ENCODE data around the genes HOXA10 and HIBADH.

DNA sequence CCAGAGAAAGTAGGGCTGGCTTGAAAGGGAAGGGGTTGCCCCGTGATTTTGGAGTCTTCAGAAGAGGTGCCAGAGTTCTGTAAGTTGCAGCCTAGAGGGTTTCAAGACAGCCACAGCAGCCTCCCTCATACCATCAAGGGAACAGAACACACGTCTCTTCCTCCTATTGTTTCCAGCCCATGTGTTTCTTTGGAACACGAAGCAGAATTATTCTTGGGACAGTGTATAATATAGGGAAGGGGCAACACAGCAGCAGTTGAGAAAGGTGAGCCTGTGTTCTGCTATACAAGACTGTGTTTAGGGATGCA is 5.2 kb downstream of the HOXA4 start:
- PRO-cap = no peak

DNA sequence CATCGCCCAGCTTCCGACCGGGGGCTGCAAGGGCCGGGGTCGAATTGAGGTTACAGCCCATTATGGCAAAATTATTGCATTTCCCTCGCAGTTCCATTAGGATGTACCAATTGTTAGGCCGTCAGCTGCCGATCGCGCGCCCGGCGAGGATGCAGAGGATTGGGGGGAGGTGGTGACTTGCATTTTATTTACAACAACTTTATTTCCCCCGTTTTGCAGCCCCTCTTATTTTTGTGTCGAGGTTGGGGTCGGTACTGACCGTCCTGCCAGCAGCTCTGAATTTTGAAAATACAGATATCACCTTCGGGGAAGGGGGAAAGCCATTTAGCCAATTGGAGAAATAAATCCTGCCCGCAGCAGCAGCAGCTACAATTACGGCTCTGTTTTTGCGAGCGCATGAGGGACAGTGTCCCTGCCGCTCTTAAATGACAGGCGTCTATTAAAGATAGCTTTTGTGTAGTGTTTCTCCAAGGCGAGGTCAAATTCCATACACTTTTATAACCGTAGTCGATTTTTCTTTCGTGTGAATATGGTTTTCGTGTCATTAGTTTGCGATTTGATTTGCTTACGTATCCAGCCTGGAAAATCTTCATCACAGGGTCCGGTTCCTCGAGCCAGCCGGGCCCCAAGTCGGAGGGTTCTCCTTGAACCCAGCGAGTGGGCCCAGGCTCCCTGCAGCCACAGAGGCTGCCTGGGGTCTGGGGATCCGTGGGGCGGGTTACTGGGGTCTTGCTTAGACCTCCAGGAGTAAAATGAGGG is 636 bp upstream of the HOXA5 start:
- PRO-cap = unidirectional peak, minus-strand start at position 427 of the sequence

- PRO-cap = bidirectional peak, plus-strand start at chr7:27174494, minus-strand start at chr7:27174281
Measured at GRCh38 chr7:27174007-27174547, at the start of gene HOXA10. TSS of gene HOXA10 (minus strand) at chr7:27174320.

DNA sequence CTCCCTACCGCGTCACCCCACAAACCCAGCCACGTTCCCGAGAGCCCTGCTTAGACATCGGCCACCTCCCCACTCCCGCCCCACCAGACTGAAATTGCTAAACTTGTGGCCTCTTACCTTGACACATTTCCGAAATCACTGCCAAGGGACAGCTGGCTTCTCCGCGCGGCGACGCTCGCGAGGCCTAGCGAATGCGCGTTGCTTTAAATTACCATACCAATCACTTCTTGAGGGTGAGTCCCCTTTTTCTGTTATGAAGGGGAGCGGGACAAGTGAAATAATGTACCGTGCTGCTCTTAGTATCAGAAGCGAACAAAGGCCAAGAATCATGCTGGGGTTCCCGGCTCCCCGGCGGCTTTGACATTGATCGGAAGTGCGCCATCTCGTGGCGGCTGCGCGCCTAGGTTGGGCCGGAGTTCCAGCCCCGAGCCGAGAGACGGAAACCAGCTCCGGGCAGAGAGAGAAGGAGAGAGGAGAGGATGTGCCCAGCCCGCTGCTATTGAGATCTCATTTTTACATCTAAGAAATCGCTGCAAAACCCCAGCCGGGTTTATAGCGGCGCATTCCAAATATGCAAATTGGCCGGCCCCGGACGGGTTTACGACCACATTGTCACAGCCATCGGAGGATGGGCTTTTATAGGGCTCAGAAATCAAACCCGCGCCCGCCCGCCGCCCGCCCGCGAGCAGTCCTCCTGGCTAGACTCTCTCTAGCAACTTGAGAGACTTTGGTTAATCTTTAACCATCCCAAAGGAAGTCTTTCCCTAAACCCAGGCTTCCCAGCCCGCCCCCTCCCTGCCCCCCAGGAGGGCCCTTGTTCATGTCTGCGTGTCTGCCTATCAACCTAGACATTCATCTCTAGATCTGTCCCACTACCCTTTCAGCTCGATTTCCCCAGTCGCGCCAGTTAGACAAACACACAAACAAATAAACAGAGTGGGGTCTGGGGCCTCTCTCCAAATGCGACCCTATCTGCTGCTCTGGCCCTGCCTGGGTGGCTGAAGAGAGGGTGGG is 5.2 kb downstream of the HOXA11 start:
- PRO-cap = bidirectional peak, plus-strand start at position 851 of the sequence, minus-strand start at position 711 of the sequence

DNA sequence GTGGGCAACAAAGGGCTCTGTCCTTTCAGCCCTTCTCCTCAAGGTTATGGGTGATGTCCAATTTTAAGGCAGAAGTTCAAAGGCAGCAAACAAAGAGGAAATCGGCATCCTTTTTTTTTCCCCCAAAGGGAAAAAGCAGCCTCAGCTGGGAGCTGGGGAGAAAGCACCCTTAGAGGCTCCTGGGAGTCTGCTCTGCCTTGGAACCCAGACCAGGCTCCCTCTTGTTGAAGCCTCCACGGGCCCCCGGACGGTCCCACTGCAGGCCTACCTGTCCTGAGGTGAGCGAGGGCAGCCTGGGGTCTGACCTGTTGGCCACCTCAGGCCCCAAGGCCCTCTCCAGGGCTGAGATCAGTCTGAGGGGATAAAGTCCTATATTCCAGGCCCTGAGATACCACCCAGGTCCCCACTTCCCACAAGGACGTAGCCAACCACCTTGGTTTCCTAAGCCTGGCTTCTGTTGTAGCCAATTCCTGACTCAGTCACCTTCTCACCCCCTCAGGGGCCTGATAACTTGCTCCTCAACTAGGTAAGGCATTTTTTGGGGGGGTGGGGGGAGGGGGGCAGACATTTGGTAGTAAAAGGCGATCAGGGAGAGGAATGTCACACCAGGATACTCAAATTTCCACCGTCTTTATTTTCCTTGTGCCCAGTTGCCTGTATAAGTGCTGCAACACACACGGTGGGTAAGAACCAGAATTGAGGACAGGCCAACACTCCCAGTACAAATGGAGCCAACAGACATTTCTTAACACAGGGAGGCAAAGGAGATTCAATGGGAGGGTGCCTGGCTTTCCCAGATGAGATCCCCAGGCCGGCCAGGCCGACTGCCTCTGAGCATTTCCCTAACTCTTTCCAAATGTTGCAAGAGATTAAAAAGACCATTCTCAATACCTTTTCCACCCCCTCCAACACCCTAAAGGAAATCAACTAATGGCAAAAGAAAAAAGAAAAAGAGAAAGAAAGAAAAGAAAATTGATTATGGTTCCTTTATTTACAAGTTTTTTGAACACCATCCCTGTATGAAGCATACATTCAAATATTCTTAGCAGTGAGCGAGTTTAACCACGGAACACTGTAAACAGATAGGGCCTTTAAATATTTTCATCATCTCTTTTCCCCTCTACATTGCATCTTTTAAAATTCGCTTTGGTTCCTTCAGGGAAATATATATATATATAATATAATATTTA is 4.1 kb downstream of the HOXA11 start:
- PRO-cap = no peak

DNA sequence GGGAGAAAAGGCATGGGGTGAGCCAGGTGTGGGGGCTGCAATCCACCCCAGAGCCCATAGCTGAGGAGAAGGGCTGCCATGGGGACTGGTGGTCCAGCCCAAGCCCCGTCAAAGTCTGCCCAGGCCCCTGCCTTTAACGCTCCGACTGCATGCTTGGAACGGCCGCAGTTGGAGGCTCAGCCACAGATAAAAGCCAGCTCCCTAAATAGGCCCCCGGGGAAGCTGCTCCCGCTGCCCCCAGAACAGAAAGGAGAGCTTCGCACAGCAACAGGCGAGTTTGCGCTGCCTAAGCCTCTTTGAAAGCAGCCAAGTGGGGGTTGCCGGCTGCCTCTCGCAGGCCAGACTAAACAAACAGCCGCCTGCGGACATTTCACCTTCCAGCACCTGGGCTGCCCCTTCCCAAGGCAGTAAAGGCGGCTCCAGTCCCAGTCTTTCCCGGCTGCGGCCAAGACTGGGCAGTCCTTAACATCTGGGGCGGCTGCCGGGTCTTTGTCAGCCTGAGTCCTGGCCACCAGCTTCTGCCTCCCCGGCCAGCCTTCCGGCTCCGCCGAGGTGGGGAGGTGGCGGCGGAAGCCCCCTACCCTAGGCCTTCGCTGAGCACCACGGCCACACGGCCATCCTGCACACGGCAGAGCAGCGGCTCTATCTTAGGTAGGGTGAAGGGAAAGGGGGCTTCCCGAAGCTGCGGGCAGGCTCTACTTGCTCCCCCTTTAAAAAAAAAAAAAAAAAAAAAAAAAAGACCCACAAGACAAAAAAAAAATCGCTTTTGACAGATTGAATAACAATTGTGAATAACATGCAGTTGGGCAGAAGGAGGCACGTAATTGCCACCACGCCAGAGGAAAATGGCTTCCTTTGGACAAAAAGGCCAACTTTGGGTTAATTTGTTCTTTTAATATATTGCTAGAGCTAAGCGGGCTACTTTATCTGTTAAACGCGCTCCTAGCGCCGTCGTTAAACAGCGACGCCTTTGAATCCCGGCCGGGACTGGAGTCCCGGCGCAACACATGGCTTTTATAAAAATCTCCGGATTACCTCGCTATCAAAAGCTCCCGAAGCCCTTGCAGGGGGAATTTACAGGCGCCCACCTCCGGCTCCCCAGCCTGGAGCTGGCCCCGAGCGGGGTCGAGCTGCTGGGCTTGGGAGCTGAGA is 1.6 kb downstream of the HOXA11 start:
- PRO-cap = unidirectional peak, minus-strand start at position 989 of the sequence

DNA sequence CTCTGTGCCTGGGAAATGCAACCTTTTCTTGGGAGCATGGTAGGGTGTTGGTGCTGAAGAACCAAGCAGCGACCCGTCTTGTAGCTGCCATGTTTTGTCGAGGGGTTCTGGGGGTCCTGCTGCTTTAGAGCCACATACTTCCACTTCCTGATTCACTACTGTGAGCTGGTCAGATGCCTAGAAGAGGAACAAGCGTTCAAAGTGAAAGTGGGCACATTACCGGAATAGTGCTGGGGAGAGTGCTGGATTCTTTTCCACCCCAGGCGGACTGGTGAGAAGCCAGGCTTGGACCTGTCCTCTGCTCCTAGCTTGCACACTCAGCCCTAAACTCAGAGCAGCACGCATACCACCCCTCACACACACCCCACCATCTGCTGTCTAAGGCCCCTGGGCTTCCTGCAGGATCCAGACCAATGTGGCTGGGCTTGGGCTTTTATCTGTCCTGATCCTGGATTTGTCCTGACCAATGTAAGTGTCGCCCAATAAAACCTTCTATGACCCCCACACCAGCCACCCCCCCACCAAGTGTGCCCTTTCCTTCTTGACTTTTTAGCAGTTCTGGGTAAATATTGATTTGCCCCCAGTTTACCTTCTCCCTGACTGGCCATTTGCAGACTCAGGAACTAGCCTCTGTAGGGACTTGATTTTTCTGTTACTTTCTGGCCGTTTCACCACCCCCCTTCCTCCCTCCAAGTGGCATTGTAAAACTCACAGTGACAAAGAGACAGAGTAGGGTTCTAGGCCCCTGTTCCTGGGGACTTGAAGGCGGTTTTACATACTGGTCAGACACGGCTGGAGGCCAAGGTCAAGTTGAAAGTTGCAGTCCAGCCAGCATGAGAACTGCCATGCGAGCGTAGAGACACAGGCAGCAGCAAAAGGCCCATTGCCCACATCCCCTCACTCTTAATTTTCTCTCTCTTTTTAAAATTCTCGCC is 1.7 kb upstream of the HOXA13 start:
- PRO-cap = no peak

DNA sequence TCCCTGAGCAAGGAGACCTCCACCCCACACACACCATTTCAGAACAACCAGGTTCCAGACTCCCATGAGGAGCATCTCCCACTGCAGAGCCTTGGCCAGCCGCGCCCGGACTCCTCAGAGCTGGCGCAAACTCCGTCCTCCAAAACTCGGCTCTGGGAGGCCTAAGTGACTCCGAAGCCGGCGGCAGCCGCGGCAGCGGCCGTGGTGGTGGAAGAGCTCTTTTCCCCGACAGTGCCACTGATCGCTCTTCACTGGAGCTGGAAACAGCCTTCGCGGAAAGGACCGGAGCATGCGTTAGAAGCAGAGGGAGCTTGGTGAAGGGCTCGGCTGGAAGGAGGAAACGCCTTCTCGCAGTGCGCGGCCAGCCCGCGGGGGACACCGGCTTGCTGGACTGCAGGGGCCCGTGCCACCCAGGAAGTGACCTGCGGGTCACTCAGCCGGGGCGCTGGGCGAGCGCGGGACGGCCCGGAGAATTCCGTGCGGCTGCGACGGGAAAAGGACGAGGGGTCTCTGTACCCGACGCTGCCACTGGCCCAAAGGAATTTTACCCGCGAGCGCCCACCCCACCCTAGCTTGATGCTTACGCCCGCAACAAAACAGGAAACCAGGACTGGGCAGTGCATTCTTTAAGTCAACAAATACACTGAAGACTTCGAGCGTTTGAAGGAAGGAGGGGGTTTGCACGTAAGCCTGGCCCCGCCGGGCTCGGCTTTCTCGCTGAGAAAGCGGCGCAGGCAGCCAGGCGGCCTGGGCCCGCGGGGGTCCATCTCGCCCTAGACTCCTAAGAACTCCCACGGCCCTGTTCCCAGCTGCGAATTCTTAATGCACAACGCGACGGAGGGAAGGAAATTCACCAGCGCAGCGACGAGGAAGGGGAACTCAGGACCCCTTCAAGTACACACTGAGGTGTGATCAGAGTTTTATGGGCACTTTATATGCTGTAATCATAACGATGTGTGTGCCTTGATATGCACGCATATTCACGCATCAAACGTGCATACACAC is 5.2 kb upstream of the HOXA13 start:
- PRO-cap = no peak

DNA sequence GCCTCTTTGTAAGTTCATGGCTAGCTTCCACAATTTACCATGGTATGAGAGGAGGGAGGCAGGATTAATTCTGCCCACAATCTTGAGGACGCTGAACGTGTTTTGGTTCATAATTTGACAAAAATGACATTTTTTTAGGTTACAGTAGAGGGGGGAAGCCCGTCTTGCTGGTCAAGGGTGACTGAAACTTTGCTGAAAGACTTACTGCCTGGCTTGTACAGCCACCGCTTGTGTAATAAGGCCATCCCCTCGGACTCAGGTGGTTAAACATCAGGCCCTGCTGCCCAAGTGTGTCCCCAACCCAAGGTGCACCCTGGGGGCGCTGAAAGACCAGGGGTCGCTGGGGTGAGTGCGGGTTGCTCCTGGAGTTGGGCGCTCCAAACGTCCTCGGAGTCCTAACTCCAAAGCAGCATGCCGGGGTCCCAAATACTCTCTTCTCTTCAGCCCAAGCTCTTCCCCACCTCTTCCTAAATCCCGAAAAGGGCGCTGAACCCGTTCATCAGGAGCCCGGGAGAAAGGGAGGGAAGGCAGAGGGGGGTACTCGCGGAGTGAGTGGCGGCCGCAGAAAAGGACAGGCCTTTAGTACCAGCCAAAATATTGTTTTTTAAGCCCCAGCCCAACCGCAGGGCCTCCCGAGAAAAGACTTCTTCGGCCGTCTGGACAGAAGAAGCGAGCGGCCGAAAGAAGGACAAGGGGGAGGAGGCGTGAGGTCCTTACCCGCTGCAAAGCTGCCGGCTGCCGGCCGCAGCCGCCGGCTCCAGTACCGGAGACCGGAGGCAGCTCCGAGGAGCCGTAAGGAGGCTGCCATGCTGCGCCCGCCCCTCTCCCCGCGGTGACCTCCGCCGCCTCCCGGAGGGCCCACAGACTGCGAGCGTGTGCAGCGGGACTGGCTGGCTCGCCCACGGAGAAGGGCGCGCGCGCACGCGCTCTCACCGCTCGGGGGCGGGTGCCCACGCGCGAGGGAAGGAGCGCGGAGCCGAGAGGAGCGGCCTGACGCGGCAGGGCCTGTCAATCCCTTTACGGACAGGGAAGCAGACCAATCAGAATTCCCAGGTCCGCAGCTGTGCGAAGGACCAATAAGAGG is at the start of gene HIBADH:
TSS of gene HIBADH (minus strand) at position 903 of the 1,084 bp plus-strand sequence.
- PRO-cap = bidirectional peak, plus-strand start outside the sequence, minus-strand start at position 903 of the sequence

DNA sequence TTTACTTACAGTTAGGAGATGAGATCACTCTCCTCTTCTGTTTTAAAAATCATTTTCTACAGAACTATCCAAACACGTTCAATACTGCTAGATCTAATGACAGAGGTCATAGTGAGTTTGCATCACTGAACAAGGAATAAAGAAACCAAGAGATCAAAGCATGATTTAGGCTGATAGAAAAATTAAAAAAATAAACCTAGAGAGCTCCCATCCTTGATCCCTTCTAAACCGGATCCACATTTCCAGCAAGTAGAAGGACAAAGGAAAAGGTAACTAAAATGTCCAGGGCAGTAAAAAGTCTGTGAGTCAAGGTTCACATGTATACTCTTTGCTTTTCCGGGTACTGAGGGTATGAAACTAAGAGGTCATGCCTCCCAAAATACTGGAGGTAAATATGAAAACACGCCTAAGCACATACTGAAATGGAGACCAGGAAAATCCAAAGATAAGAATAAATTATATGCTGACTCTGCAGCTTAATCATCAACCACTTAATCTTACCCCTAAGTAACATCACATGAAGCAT is 35.6 kb downstream of the JAZF1 start:
- PRO-cap = no peak

- PRO-cap = no peak
Measured at GRCh38 chr7:28179068-28179284, 1.6 kb downstream of the JAZF1 start.

DNA sequence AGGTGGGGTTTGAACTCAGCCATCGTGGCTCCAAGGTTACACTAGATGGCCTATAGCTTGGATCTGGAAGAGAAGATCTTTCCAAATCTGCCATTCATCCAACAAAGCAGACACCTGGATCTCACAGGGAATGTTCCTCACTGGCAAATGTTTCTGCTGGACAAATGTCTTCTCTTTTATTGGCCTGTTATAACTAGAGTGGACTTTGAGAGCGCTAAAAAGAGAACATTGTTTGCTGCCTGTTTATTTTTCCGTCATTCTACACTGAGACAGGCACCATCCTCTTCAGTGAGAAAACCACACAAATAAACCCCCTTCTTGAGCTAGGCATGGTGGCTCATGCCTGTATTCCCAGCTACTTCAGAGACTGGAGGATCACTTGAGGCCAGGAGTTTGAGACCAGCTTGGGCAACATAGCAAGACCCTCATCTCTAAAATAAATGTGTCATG is 206.9 kb downstream of the CREB5 start:
- PRO-cap = no peak

GRCh38 chr7:28685505-28686437 is 272.4 kb downstream of the TRIL start:
- PRO-cap = bidirectional peak, plus-strand start at chr7:28686137, minus-strand start at chr7:28685752

- PRO-cap = unidirectional peak, minus-strand start at chr7:28732198
Measured at GRCh38 chr7:28732029-28732626, 226.0 kb downstream of the TRIL start.

DNA sequence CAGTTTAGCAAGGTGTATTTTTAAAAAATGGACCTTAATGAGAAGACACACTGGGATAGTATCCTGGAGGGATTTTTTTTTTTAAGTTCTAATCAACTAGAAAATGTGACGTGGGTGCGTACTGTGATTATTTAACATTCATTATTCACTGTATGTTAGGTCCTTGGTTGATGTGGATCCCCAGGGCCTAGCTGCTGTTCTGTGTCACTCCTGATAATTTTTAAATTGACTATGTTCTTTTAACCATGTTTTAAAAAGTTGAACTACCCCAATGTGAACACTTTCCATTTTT is 1.4 kb upstream of the CHN2 start:
- PRO-cap = no peak

DNA sequence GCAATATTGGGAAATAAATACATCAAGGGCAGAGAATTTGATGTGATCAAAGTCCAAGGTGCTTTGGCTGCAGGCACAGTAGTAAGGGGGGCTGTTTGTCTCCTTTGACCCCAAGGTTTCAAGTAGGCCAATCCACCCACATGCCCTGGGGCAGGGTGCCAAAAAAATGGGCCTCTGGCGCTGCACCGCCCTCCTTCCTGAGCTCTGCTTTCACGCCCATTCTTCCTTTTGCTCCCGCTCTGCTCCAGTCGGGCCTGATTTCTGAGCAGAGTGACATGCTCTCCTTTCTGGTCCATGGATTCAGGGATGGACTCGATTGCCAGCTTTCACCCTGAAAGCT is 34.1 kb downstream of the CHN2 start:
- PRO-cap = no peak

- PRO-cap = no peak
Measured at GRCh38 chr7:29235965-29236255, 41.3 kb downstream of the CHN2 start.

GRCh38 chr7:29304632-29305404 is 110.2 kb downstream of the CHN2 start:
- PRO-cap = no peak

DNA sequence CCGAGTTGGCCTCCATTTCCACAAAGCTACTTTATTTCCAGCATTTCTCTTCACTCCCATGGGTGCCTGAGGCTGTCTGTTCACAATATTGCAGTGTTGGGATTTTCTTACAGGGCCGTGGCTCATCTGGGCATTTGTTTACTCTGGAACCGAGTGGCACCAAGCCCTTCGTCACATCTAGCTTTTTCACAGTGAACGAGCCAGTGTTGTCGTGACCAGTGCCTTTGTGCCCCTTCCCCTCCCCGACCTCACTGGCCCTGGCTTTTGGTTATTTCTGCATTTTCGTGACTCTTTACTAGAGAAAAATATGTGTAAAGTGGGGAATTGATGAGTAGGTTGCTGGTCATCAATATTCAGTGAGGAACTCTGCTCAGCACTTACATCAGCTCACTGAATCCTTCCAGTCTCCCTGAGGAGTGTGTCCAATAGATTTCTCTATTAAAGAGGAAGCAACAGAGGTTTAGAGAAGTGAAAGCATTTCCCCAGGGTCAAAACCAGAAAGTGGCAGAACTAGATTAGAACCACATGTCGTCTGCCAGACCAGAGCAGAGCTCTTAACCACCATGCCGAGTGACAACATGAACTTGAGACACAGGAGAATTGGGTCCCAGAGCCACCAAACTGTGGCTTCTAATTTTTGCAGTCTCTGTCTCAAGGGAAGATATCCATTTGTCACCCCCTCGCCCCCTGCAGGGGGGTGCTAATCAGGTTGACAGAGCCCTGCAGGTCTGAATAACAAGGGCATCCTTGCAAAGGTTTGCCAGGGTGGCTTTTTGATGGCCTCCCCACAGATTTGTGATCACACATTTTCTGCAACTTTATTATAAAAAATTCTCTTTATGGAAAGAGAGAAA is 125.3 kb downstream of the CHN2 start:
- PRO-cap = no peak

DNA sequence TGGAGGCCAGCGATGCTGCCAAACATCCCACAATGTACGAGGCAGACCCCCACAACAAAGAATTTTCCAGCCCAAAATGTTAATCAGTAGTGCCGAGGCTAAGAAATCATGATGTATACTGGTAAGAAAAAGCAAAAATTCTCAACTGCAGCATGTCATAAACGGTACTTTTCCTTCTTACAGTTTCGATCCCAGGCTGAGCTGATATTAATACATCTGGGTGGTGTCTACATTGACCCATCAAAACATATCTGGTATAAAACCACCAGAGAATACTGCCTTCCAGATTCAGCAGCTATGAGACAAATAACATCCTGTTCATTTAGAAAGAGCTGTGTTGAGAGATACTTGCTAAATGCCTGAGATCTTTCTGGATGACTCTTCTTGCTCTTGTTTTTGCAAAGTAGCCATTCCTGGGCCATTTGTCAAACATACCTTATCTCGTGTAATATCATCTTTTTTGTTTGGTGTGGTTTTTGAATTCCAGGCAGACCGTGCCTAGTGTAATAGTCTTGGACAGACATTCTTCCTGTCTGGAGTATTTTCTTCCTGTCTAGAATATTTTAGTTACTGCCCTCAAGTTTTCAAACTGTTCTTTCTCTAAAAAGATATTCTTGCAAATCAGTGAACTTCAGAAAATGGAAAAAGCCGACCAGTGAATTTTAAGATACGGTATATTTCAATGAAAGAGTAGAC is 74.7 kb upstream of the PRR15 start:
- PRO-cap = no peak